Measurements from ENCODE around the gene LRRC7.

GRCh38 chr1:66315711-66316142 lies 218.2 kb upstream of the SGIP1 start:
- PRO-cap: no peak

DNA sequence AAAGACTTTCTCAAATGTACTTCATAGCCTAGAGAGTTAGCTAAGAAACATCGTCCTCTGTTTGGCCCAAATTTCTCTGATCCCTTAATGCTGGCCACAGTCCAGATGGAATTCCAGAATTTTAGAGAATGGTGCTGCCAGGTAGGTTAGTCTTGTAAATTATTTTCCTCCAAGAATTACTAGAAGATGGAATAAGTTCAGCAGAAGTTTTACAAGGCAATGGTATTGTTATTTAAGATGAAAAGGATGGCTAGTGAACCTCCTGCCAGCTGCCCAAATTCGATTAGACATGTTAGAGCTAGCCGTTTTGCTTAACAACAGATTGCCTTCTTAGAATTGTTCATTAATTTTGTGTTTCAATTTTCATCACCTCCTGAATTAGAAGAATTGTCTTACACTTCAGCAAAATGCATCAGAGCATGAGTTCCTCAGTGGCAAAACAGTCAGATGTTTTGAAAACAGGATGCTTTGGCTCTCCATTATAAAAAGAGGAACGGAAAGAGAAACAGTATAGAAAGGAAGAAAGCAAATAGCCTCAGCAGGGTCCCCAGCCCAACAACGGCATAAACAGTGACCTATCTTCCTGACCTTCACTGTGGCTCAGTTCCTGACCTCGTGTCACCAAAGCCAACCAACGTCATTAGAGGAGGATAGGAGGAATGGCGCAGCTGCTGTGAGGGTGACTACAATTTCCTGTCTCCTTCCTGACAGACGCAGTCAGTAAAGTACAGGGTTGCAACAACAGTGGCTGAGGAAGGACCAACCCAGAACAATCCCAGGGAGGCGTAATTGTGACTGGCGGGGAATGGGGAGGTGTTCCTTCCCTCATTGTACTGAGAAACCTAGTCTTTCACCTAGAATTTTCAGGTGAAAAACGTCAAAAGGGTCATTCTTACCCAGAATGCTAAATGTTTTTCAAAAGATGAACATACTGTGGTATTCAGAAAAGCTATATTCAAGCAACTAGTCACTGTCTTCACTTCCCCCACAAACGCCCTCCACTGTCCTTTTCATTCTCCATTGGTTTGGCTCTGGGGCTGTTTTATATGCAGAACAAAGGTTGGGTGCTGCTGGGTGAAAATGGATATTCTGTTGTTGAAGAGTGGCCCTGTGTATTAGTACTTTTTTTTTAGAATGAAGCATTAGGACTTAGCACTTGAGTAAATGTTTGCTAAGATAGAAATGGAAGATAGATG lies 198.0 kb upstream of the SGIP1 start:
- PRO-cap: bidirectional peak, plus-strand start at position 716 of the sequence, minus-strand start at position 642 of the sequence

DNA sequence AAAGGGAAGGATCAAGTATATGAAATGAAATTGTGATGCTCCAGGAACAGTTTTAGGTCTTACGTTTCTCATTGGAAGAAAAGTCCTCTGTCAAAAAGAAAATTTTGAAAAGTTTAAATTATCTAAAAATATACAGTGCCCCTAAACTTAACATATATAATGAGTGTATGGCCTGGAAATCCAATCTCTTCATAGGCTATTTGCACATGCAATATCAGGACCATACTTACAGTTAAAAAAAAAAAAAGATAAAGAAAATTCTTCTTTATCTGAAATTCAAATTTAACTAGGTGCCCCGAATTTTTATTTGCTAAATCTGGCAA lies 185.6 kb upstream of the SGIP1 start:
- PRO-cap: no peak

GRCh38 chr1:66372170-66373156 lies 161.5 kb upstream of the SGIP1 start:
- PRO-cap: no peak

DNA sequence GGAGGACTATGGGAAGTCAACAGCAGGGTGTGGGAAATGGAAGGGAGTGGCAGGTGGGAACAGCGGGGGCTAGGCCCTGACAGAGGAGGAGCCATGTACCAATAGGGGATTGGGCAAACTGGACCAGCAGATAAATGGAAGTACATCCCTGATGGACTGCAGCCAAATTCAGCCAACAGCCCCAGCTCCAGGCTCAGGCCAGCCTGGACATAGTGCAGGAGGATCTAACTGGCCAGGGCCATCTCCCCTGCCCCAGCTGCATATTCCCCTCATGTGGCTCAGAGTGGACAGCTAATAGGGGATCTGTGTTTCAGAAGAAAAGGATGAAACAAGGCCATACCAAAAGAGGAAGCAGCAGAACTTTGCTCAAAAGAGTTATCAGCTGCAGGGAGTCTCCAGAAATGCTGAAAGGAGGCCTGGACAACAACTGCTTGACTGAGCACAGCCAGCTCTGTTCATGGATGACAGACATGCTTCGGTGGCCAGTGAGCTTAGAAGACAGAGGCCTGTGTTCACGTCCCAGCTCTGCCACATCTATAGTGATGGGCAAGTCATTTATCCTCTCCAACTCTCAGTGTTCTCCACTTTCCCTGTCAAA lies 140.1 kb upstream of the SGIP1 start:
- PRO-cap: no peak

DNA sequence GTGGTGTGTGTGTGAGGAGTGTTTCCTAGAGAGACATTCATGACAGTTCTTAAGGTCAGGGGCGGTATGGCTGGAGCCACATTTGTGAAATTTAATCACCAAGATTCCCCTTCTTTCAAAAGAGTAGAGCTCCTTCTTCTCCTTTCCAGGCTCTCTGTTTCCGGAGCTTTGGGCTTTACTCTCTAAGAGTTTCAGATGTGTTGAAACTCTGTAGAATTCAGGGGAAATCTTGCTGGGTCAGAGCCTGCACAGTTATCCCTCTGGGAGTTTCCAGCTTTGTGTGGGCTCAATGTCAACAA lies 138.3 kb upstream of the SGIP1 start:
- PRO-cap: no peak

GRCh38 chr1:66445334-66446118 lies 88.4 kb upstream of the SGIP1 start:
- PRO-cap: no peak

- PRO-cap: no peak
Observed at GRCh38 chr1:66481039-66481708, 52.8 kb upstream of the SGIP1 start.

DNA sequence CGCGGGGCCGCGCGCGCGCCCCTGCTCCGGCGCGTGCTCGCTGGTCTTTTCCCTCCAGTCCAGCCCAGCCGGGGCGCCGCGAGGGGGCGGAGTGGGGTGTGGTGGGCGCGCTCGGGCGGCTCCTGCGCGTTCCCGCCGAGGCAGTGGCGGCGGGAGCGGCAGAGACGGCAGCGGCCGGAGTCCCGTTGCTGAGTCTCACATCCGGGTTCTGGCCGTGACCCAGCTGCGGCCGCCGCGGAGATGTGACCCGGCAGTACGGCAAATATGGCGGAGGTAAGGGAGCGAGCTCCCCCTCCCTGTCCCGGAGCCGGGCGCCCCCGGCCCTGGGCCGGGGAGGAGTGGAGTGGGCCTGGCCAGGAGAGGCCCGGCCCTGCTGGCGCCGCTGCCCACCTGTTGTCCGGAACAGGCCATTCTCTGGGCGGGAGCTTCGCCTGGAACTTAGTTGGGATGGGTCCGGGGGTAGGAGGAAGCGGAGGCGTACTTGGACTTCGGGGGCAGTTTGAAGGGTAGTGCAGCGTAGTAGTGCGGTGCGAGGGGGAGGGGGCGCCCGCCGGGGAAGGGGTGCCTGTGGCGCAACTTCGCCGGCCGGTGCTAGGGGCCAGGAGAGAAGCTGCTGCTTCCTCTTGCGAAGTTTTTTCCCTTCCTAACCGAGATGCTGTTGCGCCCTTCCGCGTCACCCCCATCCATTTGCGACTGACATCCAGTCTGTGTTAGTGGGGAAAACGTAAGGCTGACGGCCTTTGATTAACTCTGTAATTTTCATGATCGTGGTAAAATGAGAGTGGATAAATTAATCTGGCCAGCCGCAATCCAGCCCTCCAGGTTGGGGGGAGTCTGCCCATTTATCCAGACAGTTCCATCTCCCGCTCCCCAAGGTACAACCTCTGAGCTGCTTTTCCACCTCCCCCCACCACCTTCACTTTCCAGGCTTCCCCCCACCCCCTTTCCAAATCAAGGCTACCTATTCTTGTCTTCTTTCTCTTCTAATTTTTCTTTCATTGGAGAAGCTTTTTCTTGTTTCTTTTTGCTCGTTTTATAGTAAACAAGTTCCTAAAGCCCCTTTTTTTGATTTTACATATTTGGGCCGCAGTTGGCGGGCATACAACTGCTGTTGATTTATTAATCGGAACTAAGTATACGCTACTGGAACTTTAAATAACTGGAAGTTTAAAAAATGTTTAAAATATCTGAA lies 5.7 kb downstream of the MIER1 start:
- PRO-cap: bidirectional peak, plus-strand start at position 143 of the sequence, minus-strand start outside the sequence; unidirectional peak, minus-strand start at position 689 of the sequence

- PRO-cap: no peak
Observed at GRCh38 chr1:67272584-67272783, 35.2 kb upstream of the IL12RB2 start.

DNA sequence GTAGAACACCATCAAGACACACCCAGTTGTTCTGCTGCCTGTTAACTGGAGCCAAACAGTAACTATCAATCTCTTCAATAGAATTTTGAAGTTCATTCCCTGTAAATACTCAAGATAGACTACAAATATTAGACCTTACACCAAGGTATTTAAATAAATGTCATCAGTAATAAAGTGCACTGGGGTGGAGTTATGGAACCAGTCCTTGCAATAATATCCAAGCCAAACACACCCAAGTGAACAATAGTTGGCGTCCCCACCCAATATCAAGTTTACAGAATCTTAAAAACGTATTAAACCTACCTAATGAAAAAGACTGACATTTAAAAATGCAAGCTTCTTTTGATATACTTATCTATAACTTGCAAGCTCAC lies 2.8 kb downstream of the SERBP1 start:
- PRO-cap: no peak

DNA sequence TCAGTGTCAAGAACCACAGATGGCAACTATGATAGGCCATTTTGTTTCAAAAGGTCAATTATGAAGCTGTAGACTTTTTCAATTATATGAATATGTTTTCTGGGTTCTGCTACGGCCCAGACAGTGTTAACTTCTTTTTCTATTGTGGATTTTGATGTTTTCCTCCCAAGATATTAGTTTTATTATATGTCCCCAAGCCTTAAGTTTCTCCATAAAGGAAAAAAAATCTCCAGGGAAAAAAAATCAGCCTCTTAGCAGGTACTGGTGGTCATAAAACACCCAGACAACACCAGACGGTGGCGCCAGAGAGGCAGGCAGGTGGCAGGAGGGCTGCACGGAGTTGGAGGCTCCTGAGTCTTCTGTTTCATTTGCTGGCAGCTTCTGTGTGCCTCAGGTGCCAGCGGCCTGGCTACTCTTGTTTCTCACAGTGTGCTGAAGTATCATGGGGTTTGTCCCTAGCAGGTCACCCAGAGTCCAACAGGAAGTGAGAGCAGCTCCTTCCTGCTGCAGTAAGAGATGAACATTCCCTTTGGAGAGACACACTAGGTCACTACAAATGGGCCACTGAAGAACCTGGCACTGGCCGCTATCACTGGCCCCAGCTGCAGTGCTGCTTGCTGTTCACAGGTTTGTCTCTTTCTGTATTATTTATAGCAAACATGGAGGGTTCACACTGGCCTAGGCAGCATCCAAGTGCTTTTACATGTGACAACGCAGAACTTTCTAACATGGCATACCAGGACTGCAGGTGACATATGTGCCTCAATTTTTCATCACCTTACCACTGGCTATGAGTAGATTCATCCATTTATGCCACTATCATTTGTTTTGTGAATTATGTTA lies 123.2 kb upstream of the GADD45A start:
- PRO-cap: no peak

DNA sequence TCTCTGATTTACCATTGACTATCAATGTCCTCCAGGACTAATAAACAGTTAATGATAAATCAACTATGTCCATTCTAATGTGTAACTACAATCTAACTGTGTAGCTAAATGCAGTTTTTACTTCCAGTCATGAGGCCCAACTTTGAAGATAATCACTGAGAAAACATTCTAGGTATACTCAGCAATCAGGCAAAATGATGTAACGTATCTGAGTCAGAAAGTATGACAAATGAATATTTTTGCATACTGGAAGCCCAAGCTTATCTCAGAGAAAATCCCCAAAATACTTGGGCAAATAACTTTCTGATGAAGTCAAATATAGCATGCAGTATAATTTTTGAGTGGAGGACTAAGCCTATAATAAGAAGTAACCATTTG lies 2.5 kb upstream of the GADD45A start:
- PRO-cap: no peak

DNA sequence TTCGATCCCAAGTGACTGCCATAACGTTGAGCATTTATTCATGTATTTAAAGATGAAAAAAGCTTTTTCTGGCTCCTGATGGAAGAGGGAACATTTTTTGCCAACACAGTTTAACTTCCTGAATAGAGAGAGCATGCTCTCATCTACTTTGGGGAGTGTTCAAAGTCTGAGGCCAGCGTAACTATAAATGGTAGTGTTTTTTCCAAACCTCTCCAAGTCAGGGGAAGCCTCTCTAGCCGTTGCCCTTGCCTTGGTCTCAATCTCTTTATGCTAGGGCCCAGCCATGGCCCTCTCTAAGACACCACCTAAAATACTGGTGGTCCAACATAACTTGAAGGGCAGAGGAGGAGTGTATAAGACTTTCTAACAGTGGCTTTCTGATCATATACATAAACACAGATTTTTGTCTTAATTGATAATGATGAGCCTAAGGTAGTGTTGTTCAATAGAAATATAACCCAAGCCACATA lies 55.7 kb downstream of the GNG12 start:
- PRO-cap: no peak

DNA sequence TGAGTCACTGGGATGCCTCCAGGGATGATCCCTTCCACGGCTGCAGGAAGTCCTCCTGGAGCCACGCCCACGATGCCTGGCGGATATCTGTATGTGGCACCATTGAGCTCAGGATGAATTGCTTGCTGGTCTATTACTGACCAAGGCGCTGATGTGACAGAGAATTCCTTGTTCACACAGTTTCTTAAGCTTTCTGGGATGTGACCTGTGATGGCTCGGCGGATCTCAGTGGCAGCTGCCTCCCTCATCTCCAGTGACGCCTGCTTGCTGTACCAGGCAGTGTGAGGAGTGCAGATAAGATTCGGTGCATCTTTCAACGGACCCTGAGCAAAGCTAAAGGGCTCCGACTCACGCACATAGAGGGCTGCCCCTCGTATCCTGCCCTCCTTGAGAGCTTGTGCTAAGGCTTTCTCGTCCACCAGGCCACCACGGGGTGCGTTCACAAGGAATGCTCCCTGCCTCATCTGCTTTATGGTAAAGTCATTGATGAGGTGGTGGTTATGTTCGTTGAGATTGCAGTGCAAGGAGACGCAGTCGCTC lies 70.4 kb downstream of the WLS start:
- PRO-cap: no peak

GRCh38 chr1:68193800-68194216 lies 38.5 kb downstream of the WLS start:
- PRO-cap: no peak

- PRO-cap: no peak
Observed at GRCh38 chr1:68881221-68882184, 384.6 kb upstream of the DEPDC1 start.

DNA sequence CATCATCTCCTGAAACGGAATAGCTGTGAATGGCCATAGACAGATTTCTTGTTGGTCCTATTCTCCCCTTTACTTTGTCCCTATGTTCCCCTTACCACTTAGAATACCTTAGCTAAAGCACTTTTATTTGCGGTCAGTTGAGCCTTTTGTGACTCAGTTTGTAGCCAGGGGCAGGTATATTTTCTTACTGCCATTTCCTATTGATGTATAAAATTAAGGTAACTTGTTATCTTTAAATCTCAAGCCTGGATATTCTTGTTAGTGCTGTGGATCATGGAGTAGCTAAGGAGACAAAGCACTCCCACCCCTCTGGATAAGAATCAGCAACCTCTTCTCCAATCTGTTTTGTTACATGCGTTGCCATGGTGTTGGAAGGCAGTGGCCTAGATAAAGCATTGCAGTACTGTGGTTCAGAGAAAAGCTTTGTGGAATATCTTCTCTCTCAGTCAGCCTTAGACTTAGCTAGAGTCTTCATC lies 478.6 kb upstream of the DEPDC1 start:
- PRO-cap: no peak

DNA sequence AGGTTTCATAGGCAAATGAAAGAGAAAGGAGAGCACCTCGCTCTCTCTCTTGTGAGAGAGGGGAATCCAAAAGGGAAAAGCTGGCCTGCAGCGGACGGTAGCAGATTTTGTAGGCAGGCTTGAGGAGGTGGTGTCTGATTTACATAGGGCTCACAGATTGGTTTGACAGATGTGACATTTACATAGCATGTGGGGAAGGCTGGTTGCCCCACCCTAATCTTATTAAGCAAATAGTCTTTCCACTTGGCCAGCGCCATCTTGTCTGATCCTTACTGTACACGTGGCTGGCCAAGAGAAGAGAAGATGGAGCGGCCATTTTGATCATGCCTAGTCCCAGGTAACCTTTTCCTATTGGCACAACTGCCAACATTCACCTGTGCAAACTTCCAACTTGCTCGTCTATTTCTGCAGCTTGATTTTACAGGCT lies 16.1 kb upstream of the LRRC7 start:
- PRO-cap: no peak

DNA sequence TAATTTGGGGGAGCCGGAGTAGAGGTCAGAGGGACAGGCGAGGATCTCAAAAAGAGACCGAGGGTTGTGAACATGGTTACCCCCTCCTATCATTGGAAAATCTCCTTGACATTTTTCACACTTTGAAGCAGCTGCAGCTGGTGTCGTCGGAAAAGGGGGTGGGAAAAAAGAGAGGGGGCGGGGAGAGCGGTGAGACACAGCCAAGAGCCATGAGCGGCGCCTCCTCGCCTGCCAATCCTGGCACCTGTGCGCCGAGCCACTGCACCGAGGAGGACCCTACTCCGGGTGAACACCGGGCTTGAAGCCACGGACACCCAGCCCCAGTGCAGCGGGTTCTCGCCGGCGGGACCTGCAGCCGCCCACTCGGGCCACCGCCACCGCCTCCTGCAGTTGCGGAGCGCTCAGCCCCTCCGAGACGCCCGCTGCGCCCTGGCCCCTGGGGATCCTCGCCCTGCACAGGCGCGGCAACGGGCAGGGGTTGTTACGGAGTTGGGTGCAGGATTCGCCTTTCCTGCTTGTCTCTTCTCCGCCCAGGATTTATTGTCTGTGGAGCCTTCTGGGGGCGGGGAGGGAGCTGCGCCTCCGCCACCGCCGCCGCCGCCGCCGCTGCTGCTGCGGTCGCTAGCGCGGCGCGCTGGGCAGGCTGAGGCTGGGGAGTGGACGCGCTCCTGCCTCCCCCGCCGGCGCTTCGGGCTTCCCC lies at the start of gene LRRC7:
TSS of gene LRRC7 (plus strand) at position 231 of the 700 bp plus-strand sequence.
- PRO-cap: bidirectional peak, plus-strand start at position 192 of the sequence, minus-strand start at position 94 of the sequence